Measurements from ENCODE around the genes GPR174, PCDH11X and DIAPH2.

DNA sequence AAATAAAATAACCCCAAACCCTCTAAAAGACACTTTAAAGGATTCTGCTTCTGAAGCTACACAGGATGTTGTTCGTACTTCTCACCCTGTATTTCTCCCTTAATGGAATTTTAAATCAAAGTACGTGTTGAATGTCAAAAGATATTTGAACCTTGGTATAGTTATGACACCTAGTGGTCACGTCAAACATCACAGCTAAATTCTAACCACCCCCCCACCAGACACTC is 62.7 kb upstream of the GPR174 start:
- RAMPAGE, long total RNA = no peak
- RRBS = no CpG with 5 or more reads among the region's 3 CpGs

DNA sequence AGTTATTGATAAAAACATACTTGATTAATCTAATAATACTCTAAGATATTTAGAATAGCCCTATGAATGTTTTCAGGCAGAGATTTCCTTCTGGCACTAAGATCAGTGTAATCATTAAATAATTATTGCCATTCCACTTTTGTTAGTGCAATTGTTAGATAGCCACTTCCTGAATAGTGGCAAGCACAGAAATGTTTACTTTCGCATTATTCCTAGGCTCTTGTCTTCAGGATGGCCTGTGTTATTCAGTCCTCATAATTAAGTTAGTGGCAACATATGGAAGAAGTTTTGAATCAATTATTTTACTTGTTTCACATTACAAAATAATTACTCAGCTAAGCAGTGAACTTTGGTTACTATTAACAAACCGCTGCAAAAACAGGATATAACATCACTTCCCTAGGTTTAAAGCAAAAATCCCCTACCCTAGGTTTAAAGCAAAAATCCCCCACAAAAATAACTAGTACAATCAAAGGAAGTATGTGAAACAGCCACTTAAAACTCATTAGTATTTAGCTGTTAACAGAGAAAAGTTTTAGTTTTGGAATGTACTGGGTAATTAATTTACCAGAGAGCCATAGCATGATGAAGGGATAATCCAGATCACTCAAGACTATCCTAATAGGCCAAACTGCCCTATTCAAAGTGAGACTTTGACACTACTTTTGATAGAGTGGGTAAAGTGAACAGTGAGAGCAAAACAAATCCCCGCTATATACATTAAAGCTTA is 36.7 kb upstream of the GPR174 start:
- RAMPAGE, long total RNA = no peak
- RRBS = no CpG with 5 or more reads among the region's 3 CpGs

DNA sequence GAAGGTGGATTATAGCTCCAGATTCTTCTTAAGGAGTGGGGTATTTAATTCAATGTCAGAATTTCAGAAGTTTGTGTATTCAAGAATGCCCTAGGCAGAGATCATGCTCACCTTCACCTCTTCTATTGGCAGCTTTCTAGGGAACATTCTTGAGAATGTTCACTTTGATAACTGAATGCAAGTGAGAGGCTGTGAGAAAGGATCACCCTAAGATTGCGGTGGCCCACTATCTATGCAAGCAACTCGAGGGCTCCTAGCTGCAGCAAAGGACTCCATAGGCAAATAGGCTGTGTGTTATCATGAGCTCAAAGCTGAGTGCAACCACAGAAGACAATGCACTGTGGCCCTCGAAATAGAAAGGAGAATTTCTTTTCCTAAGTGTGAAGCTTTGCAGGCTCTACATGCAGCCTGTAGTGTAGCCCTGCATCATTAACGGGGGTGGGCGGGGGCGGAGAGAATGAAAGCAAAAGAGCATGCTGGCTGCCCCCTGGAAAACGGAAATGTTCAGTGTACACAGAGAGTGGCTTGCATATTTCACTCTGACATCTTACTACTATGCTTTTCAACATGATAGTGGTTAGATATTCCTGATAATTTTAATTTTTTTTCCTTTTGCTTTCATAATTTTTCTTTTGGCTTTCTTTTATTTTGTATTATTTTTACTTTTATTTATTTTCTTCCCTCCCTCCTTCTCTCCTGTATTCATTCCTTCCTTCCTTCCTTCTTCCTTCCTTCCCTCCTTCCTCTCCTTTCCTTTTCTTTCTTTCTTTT is at the start of gene GPR174:
Gene GPR174, plus strand, starts transcription at position 507 of the 771 bp plus-strand sequence.
- RAMPAGE, long total RNA = no peak
- RRBS = no CpG with 5 or more reads among the region's 7 CpGs

- RAMPAGE, long total RNA = no peak
- RRBS = no CpG with 5 or more reads among the region's 4 CpGs
Observed at GRCh38 chrX:79146681-79147266, 2.3 kb downstream of the GPR174 start.

DNA sequence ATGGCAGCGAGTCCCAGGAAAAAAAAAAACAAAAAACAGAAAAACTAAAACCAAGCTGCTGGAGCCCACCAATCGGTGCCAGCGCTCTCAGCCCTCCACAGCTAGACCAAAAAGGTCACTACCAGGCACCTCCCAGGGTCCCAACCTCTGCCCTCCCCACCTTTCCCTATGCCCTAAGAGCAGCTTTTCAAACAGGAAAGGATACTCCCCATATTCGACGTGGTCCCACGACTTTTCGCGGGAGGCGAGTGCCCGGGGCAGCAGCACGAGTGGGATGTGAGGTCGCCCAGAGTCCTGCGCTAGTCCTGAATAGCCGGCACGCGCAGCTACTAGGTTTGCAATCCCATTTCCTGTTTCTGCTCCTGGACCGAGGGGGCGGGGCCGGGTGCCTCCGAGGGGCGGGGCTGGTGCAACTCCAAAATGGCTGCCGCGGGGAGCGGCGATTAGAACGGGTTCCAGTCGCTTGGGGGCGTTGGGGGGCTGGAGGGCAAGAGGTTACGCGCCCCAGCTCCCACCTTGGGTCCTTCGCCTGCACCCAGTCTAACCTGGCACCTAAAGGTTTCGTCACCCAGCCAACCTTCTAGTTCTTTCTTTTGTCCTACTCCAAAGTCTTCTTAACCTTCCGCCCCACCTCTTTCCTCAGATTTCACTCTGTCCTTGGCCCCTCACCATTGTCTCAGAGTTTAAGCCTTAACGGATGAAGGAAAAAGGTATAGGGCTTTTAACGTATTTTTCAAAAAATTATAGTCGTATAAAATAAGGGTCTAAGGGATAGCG is 85.1 kb upstream of the TENT5D start:
- RAMPAGE, long total RNA = no peak
- RRBS = 26% methylated on average over 10 of the region's 37 CpGs

DNA sequence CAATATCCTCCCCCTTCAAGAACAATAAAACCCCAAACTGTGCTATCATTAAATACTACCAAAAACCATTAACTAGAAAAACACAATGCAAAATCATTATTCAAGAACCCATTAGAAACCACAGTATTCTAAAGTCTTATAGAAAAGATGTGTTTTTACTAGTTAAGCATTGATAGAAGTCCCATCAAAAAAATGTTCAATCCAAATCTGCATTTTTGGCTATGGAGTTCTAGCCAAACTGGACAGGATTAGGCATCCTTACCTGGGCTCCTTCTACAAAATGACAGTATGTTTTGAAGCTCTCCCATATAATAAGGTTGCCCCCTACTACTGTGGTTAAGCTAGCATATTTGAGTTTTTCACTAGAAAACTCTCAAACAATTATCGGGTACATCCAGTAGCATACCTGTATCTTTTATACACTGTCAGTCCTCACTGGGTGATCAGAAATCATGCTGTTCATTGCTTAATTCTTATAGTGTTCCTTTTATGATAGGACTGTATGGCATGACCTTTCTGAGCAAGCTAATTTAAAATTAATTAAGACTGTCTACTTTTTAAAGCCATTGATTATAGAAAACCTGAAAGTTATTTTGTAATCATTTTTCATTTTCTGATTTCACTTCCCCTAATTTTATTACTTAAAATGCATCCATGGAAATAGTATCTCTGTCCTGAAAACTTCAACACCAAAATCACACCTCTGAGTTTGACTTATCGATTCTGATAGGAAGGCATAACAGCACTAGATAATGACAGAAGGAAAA is 126.1 kb downstream of the RPS6KA6 start:
- RAMPAGE, long total RNA = no peak
- RRBS = no CpG with 5 or more reads among the region's 2 CpGs

DNA sequence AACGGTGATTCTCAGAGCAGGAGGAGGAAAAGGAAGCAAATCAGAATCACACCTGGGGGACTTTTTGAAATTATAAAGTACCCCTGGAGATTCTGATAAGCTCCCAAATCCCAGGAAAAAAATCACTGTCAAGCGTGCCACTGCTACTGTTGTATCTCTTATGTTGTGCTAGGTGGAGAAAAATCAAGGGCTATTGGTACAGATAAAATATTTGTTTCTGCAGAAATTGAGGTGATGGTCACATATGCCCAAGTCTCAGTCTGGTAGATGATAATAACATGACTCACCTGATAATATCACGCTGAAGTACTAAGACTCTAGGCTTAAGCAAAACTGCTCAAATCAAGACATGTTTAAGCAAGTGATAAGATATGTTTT is 143.8 kb downstream of the CHM start:
- RAMPAGE, long total RNA = no peak
- RRBS = no CpG with 5 or more reads among the region's 3 CpGs

GRCh38 chrX:86777697-86778045 is 629.4 kb downstream of the DACH2 start:
- RAMPAGE, long total RNA = no peak
- RRBS = no CpG with 5 or more reads among the region's 1 CpG

GRCh38 chrX:90271517-90271716 is 349.7 kb downstream of the TGIF2LX start:
- RAMPAGE, long total RNA = no peak
- RRBS = no CpG with 5 or more reads among the region's 1 CpG

GRCh38 chrX:91779054-91779638 is at the start of gene PCDH11X:
Gene PCDH11X (plus strand): TSS chrX:91779375.
- RAMPAGE, long total RNA = no peak
- RRBS = no CpG with 5 or more reads among the region's 36 CpGs

- RAMPAGE, long total RNA = no peak
- RRBS = no CpG with 5 or more reads among the region's 29 CpGs
Observed at GRCh38 chrX:91780628-91781109, 1.5 kb downstream of the PCDH11X start.

DNA sequence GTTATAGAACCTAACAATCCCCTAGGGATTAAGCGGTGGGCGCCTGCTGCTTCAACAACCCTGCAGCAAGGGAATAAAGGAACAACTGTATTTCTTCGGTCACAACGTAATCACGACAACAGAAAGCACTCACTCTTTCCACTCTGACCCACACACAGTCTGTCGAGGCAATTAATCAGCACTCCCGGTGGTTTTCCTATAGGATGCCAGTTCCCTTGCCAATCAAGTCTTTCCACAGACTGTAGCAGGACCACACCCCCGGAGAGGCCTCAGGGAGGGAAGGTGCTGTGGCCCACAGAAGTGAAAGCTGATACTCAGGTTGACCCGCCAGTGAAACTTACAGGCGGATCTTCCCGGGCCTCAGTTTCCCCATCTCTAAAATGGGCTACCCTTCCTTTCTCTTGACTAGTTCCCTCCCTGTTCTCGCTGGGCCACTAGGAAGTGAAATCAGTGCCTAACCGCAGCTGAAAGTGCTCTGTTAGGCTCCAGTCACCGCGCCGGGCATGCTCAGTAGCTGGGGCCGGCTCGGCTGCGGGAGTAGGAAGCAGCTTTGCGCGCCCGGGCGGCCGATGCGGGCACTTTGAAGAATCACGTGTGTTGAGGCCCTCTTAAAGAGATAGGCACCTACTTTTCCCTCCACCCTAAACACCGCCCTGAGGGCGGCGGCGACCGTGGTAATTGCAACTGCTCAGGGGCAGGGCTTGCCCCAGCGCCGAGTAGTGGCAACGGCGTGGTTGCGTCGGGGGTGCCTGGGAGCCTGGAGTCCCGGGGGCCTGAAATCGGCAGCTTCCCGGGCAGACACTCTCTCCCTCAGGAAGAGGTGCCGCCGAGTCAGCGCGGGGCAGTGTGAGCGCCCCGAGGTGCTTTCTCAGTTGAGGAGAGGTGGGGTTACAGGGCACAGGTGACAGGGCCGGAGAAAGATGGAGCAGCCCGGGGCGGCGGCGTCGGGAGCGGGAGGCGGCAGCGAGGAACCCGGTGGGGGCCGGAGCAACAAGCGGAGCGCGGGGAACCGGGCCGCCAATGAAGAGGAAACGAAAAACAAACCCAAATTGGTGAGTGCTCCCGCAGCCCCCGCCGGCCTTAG is at the start of gene DIAPH2:
Gene DIAPH2, plus strand, starts transcription at position 704 of the 1,084 bp plus-strand sequence.
- RAMPAGE, long total RNA = start-site peak on the plus strand centred at position 715 of the sequence, 18 bp wide, 44 and 79 reads in 2 replicates
- RRBS = 6% methylated on average over 20 of the region's 66 CpGs

- RAMPAGE, long total RNA = no peak
- RRBS = no CpG with 5 or more reads among the region's 2 CpGs
Observed at GRCh38 chrX:96885376-96885575, 1.6 kb downstream of the RPA4 start.

DNA sequence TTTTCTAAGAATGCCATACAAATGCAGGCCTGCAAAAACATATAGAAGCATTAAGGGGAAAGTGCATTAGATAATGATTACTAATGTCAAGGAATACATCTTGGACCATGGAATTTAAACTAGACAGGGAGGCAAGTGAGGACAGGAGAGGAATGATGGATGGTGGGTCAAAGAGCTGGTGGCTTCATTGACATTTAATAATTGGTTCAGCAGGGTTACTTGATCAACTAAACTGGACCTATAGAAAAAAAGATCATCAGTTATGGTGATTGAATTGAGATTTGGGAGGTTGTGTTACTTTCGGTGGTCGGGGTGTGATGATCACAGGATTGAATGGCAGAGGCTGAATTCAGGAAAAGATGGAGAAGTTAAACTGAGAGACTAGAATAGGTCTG is 162.9 kb downstream of the RPA4 start:
- RAMPAGE, long total RNA = no peak
- RRBS = no CpG with 5 or more reads among the region's 2 CpGs

DNA sequence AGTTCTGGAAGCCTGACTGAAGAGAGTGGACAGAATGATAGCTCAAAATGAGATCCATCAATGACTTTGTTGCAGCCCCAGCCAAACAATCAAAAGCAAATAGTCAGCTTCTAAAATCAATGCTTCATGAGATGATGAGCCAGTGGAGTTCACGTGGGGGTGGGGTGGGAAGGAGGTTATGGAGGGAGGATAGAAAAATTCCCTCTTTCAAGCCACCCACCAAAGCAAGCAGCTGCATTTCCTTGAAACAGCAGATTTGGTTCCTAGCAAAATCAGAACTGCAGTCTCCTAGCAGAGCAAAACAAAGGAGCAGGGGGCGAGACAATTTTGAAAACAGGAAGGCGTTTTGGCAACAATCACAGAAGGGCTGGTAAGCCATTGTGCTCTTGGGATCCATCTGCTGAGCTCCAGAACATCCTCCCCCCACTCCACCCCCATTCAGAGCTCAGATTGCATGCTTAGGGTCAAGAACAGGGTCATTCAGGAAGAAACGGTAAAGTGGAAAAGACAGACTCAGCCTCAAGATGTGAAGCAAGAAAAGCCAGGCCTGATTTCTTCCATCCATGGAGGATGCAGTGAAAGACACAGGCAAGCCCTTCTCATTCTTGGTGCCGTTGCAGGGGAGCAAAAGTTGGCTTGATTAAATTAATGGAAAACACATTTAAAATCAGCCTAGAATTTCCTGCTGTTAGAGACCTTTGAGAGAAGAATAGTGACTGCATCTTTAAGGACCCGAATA is 7.6 kb upstream of the PCDH19 start:
- RAMPAGE, long total RNA = no peak
- RRBS = no CpG with 5 or more reads among the region's 6 CpGs

- RAMPAGE, long total RNA = no peak
- RRBS = no CpG with 5 or more reads among the region's 4 CpGs
Observed at GRCh38 chrX:100593749-100594190, 9.0 kb downstream of the TNMD start.

DNA sequence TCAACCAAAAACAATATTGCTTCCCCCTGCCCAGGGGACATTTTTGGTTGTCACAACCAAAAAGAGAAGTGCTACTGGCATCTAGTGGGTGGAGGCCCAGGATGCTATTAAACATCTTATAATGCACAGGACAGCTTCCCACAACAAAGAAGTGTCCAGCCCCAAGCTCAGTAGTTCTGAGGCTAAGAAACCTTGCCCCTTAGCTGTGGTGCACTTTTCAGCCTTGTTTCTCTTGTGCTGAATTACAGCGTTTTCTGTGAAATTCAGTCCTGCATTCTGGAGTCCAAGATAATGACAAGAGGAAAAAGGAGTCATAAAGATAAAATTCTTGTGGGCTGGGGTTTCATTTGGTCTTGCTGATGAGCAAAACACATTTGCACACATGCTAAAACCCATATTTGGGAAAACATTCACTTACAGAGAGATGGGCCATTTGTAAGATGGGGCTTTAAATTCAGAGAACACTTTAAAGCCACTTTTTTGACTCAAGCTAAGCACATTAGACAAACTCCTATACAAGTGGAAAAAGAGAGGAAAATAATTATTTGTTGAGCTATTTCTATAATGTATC is 11.3 kb upstream of the SYTL4 start:
- RAMPAGE, long total RNA = no peak
- RRBS = no CpG with 5 or more reads among the region's 1 CpG

DNA sequence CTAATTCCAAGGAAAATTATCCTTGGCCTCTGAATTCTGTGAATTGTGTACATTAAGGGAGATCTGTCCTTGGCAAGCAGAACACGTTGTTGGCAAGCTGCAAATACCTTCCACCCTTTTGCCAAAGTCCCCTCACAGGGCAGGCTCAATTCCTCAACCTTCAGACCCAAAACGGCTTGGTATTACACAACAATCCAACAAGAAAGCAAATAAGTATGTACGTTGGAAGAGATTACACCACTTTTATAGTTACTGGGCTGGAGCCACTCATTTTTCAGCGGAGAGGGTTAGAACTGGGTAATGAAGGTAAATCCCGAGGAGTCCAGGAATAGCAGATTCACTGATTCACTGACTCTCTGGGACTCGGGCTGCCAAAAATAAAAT is 730 bp downstream of the TIMM8A start:
- RAMPAGE, long total RNA = no peak
- RRBS = no CpG with 5 or more reads among the region's 6 CpGs

DNA sequence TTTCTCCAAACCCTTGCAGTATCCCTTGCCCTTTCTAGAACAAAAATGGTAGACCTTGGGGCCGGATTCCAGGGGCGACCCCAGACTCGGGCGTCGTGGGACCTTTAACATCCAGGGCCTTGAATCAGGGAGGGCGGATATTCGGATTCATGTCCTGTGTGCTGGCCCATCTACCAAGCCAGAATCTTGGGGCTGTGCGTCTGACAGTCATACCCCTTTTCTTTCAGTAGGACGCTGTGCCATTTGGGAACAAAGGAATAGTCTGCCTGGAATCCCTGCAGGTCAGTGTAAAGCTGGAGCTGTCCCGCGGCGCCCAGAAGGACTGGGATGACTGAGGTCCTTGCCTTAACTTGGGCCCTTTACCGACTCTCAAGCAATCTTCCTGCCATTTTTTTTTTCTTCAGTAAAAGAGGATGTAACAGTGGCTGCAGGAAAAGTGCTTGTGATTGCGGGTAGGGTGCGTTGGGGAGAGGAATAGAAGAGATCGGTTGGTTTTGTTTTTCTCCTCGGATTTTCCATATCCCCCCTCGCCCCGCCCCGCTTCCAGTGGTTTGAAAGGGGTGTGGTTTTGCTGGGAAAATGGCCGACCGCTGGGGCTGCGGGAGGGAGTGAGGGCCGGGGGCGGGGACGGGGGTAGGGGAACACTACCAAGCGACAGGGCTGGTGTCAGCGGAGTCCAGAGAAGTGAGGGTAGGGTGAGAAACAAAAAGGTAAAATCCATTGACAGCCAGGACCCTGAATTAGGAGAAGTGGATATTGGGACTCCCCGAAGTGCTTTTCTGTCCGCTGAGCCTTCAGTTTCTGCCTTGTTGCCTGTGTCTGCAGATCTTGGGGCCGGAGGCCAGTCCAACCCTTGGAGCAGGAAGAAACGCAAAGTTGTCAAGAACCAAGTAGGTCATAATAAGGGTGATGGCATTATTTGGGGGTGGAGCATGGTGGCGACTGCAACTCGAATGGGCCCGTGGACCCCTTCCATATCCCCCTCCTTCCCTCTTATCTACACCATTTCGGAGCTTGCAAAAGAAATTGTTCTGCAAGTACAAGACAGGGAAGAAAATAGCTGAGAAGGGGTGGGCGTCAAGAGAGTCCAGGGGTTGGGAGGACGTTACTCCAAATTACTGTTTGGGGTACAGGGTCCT is 766 bp downstream of the ARMCX1 start:
- RAMPAGE, long total RNA = no peak
- RRBS = no CpG with 5 or more reads among the region's 38 CpGs

- RAMPAGE, long total RNA = no peak
- RRBS = no CpG with 5 or more reads among the region's 19 CpGs
Observed at GRCh38 chrX:101780355-101780762, 120.7 kb upstream of the ARMCX2 start.

Measured in epithelial cell of alveolus of lung (primary cell).